Epithelial cell of prostate (primary cell): ENCODE measurements around the genes SUCLA2, RCBTB2 and FNDC3A.

DNA sequence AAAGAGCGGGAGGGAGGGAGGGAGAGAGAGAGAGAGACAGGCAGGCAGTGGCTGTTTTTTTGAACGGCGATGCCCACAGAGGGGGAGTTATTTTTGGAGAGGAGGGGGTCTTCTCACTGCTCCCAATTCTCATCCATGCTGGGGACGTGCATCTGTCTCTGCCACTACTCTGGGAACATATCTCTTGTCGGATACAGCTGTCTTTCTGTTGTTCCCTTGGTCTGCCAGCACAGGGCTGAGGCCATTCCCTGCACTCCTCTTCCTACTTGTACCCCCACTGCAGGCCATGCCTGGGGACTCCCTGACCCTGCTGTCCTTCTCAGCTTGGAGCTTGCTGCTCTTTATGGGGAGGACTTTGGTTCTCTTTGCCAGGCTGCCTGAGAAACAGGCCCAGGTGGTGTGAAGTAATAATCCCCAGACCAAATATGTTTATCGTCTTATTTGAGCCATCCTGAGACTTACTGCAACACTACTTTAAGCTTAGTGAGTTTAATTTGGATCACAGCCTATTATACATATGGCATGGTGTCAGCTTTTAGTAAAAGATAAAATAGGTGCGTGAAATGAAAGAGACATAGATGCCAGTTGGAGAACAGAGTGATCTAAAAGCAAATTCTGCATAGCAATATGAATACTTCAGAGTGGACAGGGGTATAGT is 19.1 kb downstream of the LRCH1 start:
- RRBS, result no CpG with 5 or more reads among the region's 7 CpGs

DNA sequence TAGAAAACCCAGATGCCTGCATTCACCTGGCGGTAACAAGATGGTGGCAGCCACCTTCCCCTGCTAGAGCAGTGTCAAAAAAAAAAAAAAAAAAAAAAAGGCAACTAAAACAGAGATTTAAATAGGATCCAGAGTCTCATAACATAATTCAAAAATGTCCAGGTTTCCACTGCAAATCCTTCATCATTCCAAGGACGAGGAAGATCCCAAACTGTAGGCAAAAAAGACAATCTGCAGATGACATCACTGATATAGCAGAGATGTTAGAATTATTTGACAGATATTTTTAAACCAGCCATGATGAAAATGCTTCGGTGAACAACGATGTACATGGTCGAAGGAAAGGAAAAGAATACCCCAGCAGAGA is 70.2 kb downstream of the ESD start:
- RRBS, result no CpG with 5 or more reads among the region's 5 CpGs

DNA sequence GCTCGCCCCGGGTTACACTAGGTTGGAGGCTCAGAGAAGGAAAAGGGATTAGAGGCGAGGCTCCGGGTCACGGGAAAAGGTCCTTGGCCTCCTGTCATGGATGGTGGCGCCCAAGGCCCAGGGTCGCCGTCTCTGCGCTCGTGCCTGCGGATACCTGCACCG is 229 bp downstream of the ESD start:
- RRBS, result no CpG with 5 or more reads among the region's 12 CpGs

GRCh38 chr13:46878404-46878926 is 18.4 kb downstream of the HTR2A start:
- RRBS, result no CpG with 5 or more reads among the region's 2 CpGs

DNA sequence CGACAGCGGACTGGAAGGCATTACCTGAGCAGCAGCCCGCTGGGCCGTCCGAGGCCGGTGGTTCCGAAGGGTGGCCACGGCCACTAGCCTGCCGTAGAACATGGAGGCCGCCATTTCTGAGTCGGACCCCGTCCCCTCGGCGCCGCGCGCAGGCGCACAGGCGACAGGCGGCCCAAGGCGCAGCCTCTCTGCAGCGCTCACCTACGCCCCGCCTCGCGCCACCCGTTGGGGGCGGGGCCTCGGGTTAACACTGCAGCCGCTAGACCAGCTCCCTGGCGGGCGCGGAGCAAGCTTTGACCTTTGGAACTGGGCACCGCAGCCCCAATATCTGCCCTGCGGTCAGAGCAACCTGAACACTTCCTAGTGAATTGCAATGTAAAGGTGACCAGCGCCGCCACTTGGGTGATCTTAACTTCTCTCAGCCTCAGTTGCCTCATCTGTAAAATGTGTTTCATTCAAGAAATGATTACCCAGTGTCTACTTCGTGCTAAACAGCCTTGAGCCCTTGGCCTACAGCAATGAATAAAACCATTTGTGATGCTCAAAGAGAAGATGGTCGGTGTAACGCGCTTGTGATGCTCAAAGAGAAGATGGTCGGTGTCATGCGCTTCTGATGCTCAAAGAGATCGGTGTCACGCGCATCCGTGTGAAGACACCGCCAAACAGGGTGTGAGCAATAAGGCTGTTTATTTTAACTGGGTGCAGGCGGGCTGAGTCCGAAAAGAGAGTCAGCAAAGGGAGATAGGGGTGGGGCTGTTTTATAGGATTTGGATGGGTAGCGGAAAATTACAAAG is at the start of gene SUCLA2:
TSS of gene SUCLA2 (minus strand) at position 118 of the 794 bp plus-strand sequence.
- RRBS, result 0% methylated on average over 4 of the region's 51 CpGs

DNA sequence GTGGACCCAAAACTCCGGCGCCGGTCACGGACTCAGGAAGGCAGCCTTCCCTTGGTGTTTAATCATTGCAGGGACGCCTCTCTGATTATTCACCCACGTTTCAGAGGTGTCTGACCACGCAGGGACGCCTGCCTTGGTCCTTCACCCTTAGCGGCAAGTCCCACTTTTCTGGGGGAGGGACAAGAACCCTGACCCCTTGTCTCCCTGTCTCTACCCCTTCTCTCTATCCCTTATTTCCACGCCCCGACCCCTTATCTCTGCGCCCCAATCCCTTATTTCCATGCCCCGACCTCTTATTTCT is 19.5 kb downstream of the NUDT15 start:
- RRBS, result no CpG with 5 or more reads among the region's 13 CpGs

GRCh38 chr13:48161656-48162286 is 66.9 kb upstream of the MED4 start:
- RRBS, result no CpG with 5 or more reads among the region's 5 CpGs

- RRBS, result no CpG with 5 or more reads among the region's 8 CpGs
Observed at GRCh38 chr13:48411816-48412266, 1.1 kb downstream of the LPAR6 start.

DNA sequence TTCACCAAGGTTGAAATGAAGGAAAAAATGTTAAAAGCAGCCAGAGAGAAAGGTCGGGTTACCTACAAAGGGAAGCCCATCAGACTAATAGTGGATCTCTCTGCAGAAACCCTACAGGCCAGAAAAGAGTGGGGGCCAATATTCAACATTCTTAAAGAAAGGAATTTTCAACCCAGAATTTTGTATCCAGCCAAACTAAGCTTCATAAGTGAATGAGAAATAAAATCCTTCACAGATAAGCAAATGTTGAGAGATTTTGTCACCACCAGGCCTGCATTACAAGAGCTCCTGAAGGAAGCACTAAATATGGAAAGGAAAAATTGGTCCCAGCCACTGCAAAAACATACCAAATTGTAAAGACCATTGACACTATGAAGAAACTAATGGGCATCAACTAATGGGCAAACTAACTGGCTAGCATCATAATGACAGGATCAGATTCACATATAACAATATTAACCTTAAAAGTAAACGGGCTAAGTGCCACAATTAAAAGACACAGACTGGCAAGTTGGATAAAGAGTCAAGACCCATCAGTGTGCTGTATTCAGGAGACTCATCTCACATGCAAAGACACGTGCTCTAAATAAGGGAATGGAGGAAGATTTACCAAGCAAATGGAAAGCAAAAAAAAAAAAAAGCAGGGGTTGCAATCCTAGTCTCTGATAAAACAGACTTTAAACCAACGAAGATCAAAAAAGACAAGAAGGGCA is 5.3 kb upstream of the LPAR6 start:
- RRBS, result no CpG with 5 or more reads among the region's 4 CpGs

GRCh38 chr13:48518194-48518393 is 14.8 kb downstream of the RCBTB2 start:
- RRBS, result no CpG with 5 or more reads among the region's 1 CpG

DNA sequence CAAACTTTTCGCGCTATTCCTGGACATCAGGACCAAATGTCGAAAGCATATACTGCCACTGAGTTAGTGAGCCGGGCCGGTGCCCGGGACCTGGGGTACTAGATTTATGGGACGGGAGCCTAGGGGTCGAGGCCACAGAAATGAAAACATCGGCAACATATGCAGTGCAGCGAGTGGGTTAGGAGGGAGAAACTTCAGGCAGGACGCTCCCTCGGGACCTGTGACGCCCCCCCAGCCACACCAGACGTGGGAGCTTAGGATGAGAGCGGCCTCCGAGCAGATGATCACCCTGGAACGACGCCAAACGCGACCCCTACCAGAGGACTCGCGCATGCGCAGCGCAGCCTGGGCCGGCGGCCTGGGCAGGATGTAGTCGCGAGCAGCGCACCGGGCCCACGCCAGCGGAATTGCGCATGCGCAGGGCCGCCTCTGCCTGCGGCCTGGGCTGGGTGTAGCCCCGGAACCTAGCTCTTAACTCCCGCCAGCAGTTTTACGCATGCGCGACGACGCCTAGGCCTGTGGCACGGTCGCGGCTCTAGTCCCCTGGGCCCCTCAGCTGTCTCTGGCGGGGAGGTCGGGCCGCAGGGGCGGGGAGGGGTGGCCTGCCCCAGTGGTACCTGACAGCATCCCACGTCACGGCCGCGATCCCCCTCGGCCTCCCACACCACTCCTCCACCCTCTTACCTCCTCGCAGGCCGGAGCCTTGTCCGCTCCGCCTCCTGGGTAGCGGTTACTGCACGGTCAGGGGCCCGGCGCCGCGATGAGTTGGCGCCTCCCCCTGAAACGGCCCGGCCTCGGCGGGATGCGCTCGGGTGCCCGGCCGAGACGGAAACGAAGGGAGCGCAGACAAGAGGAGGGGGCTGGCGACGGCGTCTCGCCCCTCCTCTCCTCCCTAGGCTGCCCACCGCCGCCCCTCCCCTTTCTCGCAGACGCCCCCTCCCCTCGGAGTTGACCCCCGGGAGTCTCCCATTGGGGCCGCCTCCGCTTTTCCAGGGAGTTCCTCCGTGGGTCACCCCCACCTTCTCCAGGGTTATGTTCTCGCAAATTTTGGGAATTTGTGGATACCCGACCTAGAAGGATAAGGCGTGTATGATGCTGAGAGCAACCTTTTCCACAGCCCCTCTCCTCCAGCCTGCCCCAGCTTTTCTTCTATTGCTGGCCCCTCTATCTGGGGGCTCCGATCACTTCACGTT is at the start of gene RCBTB2:
TSS of gene RCBTB2 (minus strand) at position 737 of the 1,193 bp plus-strand sequence.
- RRBS, result 1% methylated on average over 25 of the region's 95 CpGs

DNA sequence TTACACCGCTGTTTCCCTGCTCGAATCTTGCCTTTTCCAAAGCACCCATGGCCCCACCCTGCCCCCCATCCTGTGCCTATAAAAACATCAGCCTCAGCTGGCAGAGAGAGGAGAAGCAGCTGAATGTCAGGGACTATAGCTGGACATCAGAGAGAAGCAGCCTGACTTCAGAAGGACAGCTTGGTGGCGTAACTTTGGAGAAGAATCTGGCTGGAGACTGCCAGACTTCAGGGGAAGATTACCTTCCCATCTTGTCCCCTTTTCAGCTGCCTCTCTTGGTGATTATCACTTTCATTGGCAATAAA is 9.3 kb upstream of the RCBTB2 start:
- RRBS, result no CpG with 5 or more reads among the region's 3 CpGs

DNA sequence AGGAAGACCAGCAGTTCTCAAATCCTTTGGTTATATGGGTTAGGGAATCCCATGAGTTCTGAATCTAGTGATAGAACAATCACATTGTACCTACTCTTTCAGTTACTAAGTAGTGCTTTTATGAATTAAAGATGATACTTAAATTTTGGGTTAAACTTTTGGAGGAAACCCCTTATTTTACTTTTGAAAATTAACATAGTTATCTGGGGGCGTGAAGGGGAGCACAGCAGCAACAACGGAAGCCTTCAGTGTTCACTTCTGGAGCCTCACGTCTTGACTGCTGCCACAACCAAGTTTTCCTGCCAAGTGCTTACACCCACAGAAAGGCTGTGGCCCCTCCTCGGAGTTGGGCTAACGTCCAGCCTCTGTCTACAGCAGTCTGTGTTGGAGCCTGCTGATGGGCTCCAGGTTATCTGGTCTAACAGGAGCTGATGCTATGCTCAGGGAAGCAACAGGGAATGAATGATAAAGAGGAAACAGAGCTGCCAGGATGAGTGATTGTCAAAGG is 53.5 kb upstream of the RCBTB2 start:
- RRBS, result no CpG with 5 or more reads among the region's 5 CpGs

DNA sequence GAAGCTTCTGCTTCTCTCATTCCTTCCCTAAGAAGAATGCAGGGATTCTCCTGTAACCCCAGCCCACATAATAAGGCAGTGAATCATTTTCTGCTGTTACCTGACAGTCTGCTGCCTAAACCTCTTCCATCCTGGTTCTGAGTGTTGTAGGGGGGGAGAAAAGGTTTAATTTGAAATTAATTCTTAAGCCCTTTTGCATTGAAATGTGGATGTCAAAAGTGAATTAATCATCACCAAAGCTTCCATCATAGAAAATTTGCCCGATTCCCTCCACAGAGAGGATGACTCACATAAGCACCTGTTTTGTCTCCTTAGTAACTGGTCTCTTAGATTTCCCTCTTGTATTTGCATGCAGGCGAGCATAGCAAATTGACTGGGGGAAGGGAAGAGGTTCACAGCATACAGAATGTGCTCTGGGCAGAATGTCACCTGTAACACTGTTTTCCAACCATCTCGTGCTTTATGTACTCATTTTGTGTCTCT is 146.7 kb upstream of the FNDC3A start:
- RRBS, result no CpG with 5 or more reads among the region's 3 CpGs

DNA sequence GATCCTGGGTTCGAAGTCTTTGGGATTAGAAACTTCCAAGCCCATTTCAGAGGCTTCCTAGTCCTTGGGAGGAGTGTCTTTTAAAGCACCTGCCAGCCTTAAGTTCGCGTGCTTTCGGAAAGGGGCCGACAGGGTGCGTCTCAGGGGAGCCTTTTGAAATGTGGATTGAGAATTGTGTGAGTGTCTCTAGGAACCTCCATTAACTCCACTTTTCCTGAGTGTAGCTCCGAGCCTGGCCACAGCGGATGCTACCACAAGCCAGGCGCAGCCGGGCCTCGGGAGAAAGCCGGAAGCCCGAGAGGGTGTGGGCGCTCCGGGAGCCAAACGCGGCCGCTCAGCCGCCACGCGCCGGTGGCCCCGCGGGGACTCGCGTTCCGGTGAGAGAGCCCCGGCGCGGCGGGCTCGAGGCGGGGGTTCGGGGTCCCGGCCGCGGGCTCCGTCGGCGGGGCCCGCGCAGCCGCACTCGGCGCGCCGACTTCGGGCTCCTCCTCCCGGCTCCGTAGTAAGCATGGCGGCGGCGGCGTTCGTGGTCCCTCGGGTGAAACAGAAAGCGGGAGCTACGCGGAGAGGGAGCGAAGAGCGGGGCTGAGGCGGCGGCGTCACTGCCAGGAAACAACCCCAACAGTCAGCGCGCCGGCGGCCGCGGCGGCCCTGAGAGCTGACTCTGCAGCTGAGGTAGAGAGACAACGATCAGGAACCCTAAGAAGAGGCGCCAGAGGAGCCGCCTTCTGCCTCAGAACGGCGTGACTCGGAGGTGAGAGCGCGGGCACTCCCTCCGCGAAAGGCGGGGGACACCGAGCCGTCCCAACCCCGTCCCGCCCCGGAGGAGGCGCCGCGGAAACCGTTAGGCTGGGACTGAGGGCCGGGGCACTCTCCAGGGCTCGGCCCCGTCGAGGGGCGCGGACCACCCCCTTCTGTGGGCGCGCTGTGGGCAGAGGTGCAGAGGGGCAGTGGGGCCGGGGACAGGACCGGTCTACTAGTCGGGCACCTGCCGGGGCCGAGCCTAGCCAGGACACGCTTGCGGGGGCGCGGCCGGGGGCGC is at the start of gene FNDC3A:
TSS of gene FNDC3A (plus strand) at position 489 of the 1,042 bp plus-strand sequence.
- RRBS, result under 1% methylated on average over 48 of the region's 110 CpGs

DNA sequence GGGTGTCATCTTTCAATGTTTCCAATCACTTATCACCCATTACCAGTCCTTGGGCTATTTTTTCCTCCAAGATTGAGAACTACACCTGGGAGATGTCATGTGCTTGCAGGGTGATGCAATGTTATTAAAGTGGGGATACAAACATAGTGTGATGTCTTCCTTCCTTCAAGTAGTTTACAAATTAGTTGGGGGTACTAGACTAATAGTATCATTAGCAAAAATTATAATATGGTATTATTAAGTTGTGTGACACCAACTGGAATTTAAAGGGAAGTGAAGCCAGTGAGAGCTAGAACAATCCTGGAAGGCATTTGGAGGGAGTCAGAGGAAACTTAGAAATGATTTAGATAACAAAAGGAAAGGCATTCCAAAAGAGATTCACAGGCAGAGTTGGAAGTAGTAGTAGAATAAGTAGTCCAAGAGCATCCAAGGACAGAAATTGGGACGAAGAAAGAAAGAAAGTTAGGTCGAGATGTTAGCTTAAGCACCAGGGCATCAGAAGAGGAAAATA is 3.4 kb downstream of the FNDC3A start:
- RRBS, result no CpG with 5 or more reads among the region's 2 CpGs

GRCh38 chr13:49113006-49113453 is 107.1 kb upstream of the MLNR start:
- RRBS, result no CpG with 5 or more reads among the region's 4 CpGs

DNA sequence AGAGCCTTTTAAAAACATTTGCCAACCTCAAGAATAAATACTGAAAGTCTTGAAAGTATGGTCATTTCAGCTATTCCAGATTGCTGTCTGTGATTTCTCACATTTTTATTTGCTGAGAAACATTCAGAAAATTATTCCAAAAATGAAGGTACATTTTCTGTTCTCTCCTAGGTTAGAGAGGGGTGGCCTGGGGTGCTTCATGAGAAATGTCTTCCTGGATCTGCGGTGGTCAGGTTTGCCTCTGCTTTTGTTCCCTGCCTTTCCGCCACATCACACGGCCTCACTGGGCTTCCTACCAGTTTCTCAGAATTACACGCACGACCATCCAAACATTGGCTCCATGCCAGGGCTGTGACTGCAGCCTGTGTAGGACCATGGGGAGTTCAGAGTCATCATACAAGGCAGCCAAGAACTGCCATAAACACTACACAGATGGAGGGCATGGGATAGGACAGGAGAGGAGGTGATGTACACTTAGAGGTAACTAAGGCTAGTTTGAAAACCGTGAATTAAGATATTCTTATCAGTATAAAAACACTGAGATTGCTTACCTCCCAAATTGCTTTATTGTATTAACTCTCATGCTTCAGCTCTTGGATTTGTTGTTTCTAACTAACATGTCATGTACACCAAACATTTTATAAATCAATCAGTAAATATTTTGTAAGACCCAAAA is 45.0 kb downstream of the CDADC1 start:
- RRBS, result no CpG with 5 or more reads among the region's 6 CpGs

DNA sequence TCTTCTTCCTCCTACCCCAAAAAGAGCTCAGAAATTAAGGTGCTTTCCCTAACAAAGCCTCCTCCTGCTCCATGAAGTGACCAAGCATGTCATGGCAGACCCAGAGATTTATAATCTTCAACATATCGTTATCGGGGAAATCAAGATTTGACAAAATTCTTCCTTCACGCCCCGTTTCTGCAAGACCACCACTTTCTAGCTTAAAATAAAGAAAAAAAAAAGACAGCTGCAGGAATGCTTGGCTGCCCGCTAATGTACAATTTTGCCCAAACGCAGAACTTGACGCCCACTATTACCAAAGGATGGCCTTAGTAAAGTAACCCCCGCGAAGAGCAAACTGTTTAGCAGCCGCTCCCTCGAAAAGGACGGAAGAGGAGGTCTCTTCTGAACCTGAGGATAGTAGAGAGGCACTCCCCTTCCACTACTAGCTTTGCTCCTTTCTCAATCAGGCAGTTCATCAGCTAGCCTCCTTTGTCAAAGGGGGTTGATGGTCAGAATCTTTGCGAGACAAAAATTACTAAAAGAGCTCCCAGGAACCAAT is 665 bp downstream of the CAB39L start:
- RRBS, result no CpG with 5 or more reads among the region's 13 CpGs